ENCODE data around the gene ATP1A2.

GRCh38 chr1:160100888-160101640 is 2.6 kb upstream of the IGSF8 start:
- PRO-cap, result unidirectional peak, plus-strand start at chr1:160101283

DNA sequence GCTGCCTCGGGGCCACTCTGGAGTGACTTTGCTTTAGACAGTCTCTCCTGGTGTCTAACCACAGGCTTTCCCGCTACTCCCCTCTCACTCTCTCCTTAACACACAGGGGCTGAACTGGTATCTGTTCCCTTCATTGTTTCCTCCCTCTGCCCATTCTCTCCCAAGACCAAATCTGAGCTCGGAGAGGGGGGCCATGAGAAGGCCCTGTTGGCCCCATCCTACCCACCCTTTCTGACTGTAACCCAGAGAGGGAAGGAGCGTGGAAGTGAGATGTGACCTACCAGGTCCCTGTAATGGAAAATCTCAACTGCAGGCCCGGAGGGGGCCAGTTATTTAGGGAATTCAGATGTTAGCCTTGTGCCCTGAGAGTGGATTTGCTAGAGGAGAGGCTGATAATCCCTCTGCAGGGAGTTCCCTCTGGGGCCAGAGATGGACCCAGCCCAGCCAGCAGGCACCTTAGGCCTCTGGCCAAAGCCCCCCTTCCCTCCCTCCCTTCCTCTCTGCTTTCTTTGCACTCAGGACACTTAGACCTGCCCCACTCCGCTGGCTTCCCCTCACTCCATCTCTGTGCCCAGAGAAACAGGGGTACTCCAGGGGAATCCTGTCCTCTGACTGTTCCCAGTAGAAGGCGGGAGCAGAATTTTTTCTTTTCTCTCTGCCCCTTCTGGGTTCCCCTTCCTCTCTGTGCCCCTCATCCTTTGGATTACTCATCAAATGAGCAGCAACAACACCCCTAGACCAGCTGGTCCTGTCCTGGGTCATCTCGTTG is 1.5 kb upstream of the ATP1A2 start:
- PRO-cap, result no peak

DNA sequence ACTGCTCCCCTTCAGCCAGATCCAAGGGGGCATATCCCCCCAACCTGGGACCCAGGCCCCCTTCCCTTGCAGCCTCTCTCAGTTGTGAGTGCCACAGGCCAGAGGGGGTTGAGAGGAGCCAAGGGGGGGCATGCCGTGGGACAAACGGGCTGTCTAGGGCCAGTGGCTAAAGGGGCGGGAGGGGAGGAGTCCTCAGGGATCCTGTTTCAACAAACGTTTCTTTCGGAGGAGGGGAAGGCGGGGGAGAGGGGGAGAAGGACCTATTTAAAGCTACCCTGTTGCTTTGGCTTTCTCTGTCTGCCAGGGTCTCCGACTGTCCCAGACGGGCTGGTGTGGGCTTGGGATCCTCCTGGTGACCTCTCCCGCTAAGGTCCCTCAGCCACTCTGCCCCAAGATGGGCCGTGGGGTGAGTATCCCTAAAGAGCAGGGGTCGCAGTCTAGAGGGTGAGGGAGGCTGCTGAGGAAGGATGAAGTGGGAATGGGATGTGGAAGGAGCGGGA is at the start of gene ATP1A2:
Gene ATP1A2 (plus strand): TSS at position 292 of the 500 bp plus-strand sequence.
- PRO-cap, result unidirectional peak, plus-strand start at position 292 of the sequence

GRCh38 chr1:160116124-160117253 is 930 bp downstream of the ATP1A2 start:
- PRO-cap, result no peak

GRCh38 chr1:160127789-160128717 is 12.5 kb downstream of the ATP1A2 start:
- PRO-cap, result no peak

GRCh38 chr1:160215795-160216904 is 11.0 kb downstream of the PEA15 start:
- PRO-cap, result no peak

DNA sequence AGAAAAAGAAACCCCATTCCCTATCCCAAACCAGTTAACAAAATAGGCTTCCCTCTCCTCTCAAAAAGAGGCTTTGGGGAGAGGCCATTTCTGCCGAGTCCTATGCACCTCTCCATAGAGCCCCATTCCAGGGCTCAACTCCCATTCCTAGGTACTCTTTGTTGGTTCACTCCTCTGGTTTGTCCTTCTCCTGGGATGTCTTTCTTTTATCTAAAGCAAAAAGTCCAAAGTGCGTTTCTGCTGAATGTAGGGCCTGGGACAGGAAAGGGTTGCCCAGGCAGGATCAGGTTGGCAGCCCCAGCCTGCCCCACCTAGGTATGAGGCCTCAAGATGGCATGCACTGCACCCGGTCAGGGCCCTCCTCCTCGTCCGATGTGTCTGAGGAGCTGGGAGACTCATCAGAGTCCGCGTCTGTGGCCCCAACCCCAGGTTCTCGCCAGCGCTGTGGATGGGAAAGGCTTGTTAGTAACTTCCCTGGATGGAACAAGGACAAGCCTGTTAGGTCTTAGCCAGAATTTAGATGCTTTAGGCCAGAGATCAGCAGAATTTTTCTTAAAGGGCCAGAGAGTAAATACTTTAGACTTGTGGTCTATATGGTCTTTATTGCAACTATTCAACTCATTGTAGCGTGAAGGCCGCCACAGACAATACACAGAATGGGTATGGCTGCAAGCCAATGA is 12.2 kb downstream of the PEA15 start:
- PRO-cap, result no peak

- PRO-cap, result no peak
Measured at GRCh38 chr1:160291360-160292316, 6.7 kb upstream of the PEX19 start.

GRCh38 chr1:160323926-160324222 is 19.2 kb downstream of the COPA start:
- PRO-cap, result no peak

DNA sequence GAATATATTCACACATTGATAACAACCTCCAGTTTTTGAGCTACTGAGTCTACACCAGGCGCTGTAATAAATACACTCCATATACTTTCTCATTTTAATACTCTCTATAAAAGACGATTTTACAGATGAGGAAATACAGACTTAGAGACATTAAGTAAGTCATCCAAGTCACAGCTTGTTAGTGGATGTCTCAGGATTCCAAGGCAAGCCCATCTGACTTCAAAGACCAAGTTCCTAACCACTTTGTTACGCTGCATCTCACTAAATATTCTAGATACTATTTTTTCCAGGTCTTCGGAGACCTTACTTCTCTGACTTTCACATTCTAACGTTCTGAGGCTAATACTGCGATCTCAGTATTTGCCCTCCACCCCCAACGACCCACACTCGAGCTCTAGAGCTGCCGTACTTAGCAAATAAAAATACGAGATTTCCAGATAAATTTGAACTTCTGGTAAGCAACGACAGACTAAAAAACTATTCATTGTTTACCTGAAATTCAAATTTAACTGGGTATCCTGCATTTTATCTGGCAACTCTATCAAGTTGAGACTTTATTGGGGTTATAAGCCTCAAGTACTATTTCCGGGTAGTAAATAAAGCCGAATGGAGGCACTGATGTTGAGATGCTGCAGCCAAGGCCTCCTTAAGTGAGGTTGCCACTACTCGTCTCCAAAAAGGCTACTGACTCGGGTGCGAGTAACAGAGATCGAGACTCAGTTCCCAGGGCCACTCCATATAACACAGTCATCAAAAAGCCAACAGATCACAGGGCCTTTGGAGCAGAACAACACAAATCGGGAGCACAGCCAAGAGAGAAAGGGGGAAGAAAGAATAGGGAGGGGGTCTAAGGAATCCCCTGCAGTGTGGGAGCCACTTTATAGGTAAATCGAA is 759 bp downstream of the COPA start:
- PRO-cap, result no peak

DNA sequence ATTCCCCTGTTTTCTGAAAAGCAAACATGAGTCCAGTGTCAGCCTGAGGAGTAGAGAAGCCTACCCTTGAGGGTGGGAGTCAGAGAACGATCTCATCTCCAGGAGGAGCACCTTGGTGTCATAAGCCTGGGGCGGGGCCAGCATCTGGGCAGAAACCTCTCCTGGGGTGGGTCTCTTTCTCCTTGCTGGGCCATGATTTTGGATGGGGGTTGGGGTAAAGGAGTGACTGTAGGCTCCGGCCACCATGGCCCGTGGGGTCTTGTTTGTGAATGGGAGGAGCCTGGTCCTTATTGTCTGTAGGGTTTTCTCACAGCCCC is 5.9 kb downstream of the VANGL2 start:
- PRO-cap, result no peak

GRCh38 chr1:160444037-160444409 is 43.7 kb downstream of the VANGL2 start:
- PRO-cap, result no peak

DNA sequence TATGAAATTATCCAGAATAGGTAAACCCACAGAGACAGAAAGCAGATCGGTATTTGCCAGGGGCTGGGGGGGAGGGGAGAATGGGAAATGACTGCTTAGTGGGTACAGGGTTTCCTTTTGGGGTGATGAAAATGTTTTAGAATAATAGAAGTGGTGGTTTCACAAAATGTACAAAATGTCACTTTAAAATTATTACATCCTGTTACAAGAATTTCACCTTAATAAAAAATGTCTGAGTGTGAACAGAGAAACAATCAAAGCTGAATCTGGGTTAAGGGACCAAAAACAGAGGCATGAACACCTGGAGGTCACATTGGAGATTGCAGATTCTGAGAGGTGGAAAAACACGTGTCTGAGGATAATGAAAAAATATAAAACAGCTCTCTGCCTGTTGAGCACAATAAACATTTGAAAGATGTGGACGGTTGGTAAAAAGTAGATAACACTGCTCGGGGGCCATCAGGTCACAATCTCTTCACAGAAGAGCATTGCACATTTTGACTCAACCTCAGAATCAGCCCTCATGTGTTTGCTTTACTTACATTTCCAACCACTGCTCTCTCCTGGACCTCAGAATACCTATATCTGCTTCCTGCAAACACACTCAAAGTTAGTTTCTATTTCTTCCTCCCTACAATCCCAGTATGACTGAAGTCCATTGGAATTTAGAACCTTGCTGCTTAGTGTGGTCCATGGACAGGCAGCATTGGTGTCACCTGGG is 3.2 kb downstream of the SLAMF6 start:
- PRO-cap, result no peak

GRCh38 chr1:160549121-160549786 is 26.2 kb upstream of the SLAMF6 start:
- PRO-cap, result no peak

DNA sequence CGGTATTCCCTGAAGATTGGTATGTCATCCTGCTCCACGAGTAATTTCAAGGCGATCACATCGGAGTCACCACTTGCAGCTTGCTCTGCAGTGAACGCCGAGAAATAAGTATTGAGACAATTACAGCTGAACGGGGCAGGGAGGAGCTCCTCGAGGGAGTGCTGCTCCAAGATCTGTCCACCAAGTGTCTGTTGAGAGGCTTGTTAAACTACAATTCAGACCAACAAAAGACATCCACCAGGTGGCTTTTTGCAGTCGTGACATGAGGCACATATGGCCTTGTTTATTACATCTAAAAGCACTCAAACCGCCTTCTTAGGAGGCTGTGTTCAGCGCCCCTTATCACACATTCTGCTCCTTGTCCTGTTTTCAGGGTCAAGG is 12.9 kb upstream of the CD48 start:
- PRO-cap, result no peak

- PRO-cap, result no peak
Measured at GRCh38 chr1:160725953-160726743, 12.9 kb upstream of the SLAMF7 start.

GRCh38 chr1:160801067-160801414 is 5.1 kb downstream of the LY9 start:
- PRO-cap, result no peak

DNA sequence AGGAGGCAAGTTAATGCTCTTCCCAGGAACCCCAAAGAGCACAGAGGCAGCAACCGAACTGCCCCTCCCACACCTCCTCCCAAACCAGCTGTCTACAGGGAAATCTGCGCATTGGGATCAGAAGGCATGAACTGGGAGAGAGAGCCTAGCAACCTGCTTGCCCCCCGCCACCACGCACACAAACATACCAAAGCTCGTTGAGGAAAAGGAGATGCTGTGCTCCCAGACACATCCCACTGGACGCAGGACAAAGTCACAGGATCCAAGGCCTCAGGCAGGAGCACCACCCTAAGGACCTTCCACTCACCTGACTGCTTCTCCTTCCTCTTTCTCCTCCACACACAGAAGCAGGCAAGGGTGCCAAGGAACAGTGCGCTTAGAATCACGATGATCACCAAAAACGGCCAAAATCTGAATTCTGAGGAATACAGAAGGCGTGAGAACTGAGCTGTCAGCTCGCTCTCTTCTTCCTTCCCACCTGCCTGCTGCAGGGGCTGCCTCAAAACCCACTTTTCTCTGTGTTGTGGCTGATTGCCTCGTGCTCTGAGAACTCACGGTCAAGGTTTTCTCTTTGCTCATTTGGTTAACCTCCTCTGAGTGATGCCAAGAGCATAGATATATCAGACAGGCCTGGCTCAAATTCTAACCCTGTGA is 23.9 kb downstream of the CD244 start:
- PRO-cap, result no peak

DNA sequence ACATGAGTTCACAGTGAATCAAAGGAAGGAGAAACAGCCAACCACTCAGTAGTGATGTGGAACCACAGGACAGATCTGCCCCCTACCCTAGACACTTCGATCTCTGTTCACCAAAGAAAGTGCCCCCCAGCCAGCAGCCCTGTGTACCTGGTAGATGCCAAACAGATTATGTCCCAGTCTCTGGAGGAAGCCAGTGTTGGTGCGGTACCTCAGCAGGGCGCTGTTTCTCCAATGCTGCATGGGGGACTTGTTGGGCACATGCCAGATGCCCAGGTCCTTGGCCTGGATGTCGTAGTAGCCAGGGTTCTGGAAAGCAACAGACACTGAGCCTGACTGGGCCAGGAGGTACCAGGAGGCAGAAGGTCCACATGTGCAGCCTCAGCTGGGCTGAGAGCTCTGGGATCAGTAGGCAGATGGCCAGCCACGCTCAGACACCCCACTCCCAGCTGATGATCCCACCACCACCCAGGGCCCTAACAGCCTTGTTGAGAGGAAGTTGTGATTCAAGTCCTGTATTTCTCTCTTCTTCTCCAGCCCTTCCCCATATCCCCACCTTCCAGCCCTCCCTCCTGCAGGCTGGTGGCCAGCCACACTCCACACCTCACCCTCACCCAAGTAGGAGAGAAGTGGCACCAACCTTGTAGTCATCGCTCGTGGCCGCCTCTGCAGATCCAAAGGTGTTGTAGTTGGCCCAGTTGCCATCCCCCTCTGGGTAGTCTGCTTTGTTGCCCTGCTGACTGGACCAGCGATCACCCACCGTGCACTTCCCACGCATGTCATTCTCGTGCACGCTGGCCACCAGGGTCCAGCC is 4.0 kb downstream of the ITLN2 start:
- PRO-cap, result no peak

- PRO-cap, result no peak
Measured at GRCh38 chr1:160981584-160982005, 27.0 kb upstream of the ITLN2 start.

Data from left lobe of liver (tissue), 1 donor.